A549 (cell line): ENCODE measurements around the genes LGALS9C, FOXO3B and SLC47A1.

DNA sequence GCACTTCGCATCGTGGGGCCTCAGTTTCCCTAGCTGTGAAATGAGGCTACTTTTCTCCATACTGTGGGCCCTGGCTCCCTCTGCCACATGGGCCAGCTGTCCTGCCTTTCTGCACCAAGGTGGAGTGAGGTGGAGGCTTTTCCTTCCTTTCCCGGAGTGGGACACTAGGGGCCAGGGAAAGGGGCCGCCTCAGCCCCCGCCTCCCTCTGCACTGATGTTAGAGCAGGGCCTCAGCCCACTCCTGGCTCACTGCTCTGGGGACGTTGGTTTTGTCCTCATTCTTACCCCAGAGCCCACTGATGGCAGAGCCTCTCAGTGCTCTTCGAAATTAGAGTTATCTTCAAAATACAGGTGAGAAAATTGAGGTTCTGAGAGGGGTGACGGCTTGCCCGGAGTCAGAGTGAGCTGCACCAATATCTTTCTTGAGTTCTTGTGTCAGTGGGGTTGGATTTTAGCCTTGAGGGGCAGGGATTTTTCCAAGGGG is 1.2 kb downstream of the LLGL1 start:
- PRO-cap, result no peak
CAGE:
- cytosol, long polyA plus RNA, result no peak
- long polyA plus RNA, result no peak
- nucleus, long polyA plus RNA, result no peak

GRCh38 chr17:18235434-18236229 is 10.2 kb downstream of the LLGL1 start:
- PRO-cap, result no peak
CAGE:
- cytosol, long polyA plus RNA, result no peak
- long polyA plus RNA, result no peak
- nucleus, long polyA plus RNA, result no peak

DNA sequence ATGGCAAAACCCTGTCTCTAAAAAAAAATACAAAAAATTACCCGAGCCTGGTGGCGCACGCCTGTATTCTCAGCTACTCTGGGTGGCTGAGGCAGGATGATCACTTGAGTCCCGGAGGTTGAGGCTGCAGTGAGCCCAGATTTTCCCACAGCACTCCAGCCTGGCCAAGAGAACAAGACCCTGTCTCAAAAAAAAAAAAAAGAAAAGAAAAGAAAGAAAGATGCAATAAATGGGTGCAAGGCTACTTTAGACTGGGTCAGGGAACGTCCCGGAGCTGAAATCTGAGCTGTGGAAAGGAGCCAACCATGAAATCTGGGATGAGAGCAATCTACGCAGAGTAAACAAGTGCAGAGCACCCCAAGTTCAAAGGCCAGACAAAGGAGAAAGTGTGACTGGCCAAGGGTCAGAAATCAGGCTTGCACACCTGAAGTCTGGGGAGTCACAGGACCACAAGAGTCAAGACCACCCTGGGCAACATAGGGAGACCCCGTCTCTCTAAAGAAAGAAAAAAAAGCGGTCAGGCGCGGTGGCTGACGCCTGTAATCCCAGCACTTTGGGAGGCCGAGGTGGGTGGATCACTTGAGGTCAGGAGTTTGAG is 2.9 kb downstream of the SHMT1 start:
- PRO-cap, result no peak
CAGE:
- cytosol, long polyA plus RNA, result no peak
- long polyA plus RNA, result no peak
- nucleus, long polyA plus RNA, result no peak

DNA sequence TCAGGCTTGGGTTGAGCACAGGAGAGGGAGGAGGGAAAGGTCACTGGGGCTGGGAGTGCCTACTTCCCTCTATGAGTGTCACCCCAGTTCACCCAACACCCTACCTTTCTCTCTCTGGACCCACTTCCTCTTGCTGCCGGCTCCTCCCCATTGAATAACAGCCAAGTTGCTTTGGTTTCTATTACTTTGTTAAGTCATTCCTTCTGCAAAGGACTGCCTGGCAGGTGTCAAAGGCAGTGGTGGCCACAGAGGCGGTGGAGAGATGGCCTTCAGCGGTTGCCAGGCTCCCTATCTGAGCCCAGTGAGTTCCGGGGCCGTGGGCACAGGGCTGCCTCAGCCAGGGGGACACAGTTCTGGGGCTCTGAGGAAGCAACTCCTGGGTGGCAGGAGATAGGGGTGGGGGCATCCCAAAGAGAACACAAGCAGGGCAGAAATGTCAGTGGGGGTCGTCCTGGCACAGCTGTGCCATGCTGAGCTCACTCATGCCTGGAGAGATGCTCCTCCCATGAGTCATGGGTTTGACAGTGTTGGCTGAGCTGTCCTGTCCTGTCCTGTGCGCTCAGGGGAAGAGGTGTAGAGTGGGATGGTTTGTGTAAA is at the start of gene LGALS9C:
Gene LGALS9C (plus strand): TSS at position 197 of the 597 bp plus-strand sequence.
- PRO-cap, result no peak
CAGE:
- cytosol, long polyA plus RNA, result no peak
- long polyA plus RNA, result no peak
- nucleus, long polyA plus RNA, result no peak

GRCh38 chr17:18624934-18626188 is 18.8 kb downstream of the TBC1D28 start:
- PRO-cap, result no peak
CAGE:
- cytosol, long polyA plus RNA, result no peak
- long polyA plus RNA, result start-site peak on the minus strand at chr17:18625591-18625608, 84 and 30 reads in 2 replicates
- nucleus, long polyA plus RNA, result no peak

GRCh38 chr17:18673109-18673308 is 9.1 kb downstream of the FOXO3B start:
- PRO-cap, result no peak
CAGE:
- cytosol, long polyA plus RNA, result no peak
- long polyA plus RNA, result no peak
- nucleus, long polyA plus RNA, result no peak

DNA sequence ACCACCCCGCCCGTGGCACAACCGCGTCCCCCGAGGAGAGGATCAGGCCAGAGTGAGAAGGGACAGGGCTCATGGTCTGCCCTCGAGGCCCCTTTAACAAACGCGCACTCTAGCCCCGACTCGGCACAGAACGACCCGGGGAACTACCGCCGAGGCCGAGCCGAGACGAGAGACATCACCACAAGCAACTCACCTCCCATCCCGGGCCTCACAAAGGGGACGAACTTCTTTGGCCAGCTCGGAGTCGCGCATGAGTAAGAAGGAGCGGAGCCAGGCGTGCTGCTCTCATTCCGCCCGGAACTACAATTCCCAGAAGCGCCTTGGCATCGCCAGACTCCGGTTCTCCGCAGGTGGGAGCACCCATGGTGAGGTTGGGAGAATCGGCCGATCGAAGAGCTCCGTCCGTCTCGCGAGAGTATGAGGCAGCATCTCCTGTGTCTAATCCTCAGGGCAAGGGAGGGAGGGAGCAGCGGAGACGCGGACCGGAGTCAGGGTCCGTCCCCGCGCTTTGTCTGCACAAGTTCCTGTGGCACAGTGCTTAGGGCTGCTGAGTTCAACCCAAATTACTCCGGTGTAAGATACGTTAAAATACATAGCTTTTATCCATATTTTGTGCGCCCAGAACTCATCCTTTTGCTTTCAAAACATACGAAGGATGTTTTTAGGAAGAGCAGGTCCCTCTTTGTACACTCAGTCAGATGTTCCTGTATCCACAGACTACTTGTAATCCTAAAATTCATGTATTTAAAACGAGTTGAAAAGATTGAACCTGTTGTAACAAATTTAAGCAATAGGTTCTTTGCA is at the start of gene FOXO3B:
Gene FOXO3B (minus strand): TSS at position 304 of the 804 bp plus-strand sequence.
- PRO-cap, result no peak
CAGE:
- cytosol, long polyA plus RNA, result no peak
- long polyA plus RNA, result no peak
- nucleus, long polyA plus RNA, result no peak

GRCh38 chr17:18988376-18989238 is 16.0 kb downstream of the FAM83G start:
- PRO-cap, result no peak
CAGE:
- cytosol, long polyA plus RNA, result no peak
- long polyA plus RNA, result no peak
- nucleus, long polyA plus RNA, result no peak

GRCh38 chr17:19346599-19347284 is 15.8 kb downstream of the B9D1 start:
- PRO-cap, result no peak
CAGE:
- cytosol, long polyA plus RNA, result no peak
- long polyA plus RNA, result no peak
- nucleus, long polyA plus RNA, result no peak

DNA sequence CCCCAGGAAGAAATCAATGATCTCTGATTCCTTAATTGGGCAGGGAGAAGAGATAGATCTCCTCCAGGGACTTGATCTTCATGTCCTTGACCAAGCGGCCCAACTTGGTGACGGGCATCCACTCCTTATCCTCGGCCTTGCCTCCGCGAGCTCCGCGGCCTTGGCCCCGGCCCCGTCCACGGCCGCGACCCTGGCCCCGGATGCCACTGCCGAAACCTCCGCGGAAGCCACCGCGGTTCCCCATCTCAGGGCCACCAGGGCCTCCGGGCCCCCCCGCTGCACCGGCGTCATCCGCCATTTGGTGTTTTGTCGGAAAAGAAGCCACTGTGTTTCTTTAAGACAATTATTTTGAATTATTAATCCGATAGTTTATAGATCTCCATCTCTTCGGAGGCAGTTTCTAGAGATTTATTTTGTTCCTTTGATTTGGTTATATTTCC is 35.5 kb downstream of the RNF112 start:
- PRO-cap, result unidirectional peak, minus-strand start at position 322 of the sequence
CAGE:
- cytosol, long polyA plus RNA, result no peak
- long polyA plus RNA, result no peak
- nucleus, long polyA plus RNA, result no peak

- PRO-cap, result no peak
CAGE:
- cytosol, long polyA plus RNA, result no peak
- long polyA plus RNA, result start-site peak on the plus strand at chr17:19533802-19533945, 80 and 59 reads in 2 replicates
- nucleus, long polyA plus RNA, result no peak
Measured at GRCh38 chr17:19533530-19534039, at the start of gene SLC47A1. Gene SLC47A1 (plus strand): TSS chr17:19533854.

DNA sequence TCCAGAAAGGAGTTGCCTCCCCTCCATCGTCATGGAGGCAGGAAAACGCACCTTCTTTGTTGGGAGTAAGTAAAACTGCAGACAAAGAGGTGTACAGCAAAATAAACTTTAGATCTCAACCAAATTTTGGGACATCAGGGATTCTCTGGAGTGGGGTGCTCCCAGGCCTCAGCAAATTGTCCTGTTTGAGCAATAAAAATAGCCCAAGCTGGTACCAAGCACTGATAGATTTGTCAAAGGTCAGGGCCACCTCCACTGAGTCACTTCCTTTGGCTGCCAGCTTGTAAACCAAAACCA is 1.6 kb upstream of the ALDH3A2 start:
- PRO-cap, result no peak
CAGE:
- cytosol, long polyA plus RNA, result no peak
- long polyA plus RNA, result no peak
- nucleus, long polyA plus RNA, result start-site peak on the minus strand centred at position 178 of the sequence, 33 bp wide, 12 and 23 reads in 2 replicates

DNA sequence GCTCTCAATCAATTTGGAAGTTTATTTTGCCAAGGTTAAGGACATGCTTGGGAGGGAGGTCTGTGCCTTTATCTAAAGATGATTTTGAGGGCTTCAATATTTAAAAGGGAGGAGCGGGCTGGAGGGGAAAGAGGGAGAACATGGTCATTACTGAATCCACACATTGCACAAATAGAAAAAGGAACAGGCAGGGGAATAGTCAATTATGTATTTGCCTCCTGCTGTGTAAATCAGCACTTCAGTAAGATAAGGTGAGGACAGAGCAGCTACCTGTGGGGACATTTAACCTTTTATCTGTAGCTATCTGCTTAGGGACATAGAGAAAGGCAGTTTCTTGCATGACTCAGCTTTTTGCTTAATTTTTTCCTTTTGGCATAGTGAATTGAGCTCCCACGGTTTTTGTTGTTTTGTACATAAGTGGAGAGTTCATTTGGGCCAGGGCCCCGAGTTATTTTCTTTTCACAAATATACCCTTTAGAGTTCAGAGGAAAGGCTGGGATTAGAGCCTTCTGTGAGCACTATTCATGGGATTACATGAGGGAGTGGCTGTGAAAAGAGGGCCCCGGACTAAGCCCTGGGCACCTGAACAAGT is 1.2 kb upstream of the ALDH3A2 start:
- PRO-cap, result no peak
CAGE:
- cytosol, long polyA plus RNA, result no peak
- long polyA plus RNA, result no peak
- nucleus, long polyA plus RNA, result no peak

DNA sequence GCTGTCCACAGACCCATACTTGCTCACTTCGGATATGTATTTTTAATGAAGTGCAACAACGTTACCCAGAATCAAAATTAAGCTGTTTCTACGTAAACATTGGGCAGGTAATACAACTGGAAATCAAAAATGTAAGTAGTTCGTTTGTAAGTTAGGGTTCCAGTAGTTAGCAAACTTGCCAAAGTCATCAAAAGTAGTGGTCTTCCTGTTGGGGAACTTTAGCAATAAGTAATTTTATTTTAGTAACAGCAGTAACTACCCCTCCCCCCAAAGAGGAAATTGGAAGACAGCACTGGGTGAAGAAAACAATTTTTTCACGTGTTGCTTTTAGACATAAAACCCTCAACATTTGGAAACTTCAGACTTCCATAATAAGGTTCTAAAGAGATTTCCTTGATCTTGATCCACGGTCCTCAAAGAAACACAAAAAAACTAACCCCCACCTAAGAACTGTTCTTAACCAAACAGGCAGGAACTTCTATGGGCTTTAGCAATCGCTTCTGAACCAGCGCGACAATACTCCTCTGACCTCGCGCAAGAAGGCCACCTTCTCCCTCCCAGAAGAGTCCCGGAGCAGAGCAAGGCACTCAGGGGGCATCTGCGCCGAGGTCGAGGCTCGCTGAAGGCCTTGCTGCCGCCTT is 639 bp downstream of the AKAP10 start:
- PRO-cap, result no peak
CAGE:
- cytosol, long polyA plus RNA, result no peak
- long polyA plus RNA, result no peak
- nucleus, long polyA plus RNA, result no peak

GRCh38 chr17:20155380-20156160 is 146.4 kb downstream of the SPECC1 start:
- PRO-cap, result bidirectional peak, plus-strand start at chr17:20156072, minus-strand start at chr17:20155790
CAGE:
- cytosol, long polyA plus RNA, result no peak
- long polyA plus RNA, result no peak
- nucleus, long polyA plus RNA, result start-site peak on the plus strand at chr17:20156044-20156081, 39 and 28 reads in 2 replicates

DNA sequence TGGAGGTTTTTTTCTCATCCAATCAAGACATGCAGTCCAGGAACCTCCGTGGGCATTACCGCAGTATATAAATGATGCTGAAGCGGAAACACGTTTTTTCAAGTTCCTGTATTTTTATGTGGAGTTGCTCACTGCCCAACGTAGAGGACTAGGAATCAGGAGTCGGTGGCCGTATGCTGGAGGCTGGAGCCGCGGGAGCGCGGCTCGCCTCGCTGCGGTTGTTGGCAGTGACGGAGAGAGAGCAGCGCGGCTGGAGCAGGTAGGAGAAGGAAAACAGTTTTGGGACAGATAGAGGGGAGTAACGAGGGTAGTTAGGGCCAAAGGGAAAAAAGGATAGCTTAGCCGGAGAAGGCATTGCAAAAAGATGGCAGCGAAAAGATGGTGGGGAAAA is 174.4 kb downstream of the USP22 start:
- PRO-cap, result no peak
CAGE:
- cytosol, long polyA plus RNA, result no peak
- long polyA plus RNA, result no peak
- nucleus, long polyA plus RNA, result no peak

- PRO-cap, result no peak
CAGE:
- cytosol, long polyA plus RNA, result no peak
- long polyA plus RNA, result no peak
- nucleus, long polyA plus RNA, result no peak
Measured at GRCh38 chr17:20957890-20958196, 85.0 kb downstream of the USP22 start.

DNA sequence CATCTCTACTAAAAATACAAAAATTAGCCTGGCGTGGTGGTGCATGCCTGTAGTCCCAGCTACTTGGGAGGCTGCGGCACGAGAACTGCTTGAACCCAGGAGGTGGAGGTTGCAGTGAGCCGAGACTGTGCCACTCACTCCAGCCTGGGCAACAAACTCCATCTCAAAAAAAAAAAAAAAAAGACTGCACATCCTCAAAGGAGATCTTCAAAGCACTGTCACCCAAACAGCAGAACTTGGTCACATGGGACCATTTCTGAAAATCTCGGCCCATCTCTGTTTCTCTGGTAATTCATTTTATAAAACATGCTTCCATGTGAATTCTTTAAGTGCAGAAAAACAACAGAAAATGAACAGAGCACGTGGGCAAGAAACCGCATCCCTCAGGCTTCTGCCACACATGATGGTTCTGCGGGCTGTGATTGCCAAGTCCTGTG is 41.9 kb downstream of the USP22 start:
- PRO-cap, result no peak
CAGE:
- cytosol, long polyA plus RNA, result no peak
- long polyA plus RNA, result no peak
- nucleus, long polyA plus RNA, result no peak

DNA sequence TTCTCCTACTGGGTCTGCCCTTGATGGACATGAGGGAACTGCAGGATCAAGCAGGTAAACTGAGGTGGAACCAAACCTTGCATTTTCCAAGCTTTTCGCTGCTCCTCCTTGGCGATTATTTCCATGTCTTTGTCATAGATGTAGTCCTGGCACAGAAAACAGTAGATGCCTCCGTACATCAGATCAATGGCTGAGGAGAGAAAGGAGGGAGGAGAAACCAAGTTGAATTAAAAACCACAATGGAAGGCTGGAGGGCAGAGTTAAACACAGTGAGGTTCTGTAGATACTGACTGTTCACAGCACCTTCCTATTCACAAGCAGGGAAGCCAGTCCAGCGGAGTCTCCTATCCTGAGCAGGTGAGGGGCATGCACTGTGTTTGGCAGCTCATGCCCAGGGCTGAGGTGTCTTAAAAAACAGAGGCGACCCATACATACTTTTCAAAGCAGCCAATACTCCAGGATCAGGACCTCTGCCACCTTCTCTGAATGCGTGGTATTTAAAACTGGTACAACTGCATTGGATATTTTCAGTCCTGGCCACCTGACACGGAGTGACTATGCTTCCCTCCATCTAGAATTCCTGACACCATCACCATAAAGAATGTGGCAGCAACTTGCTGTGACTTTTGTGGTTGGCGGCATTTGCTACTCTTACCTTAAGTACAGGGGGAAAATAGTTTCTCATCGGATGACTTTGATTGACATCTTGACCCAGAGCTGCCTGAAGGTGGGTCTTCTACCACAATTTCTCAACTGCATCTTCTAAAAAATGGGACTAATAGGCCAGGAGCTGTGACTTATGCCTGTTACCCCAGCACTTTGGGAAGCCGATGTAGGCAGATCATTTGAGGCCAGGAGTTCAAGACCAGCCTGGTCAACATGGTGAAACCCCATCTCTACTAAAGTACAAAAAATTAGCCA is 21.5 kb downstream of the USP22 start:
- PRO-cap, result no peak
CAGE:
- cytosol, long polyA plus RNA, result no peak
- long polyA plus RNA, result no peak
- nucleus, long polyA plus RNA, result no peak

DNA sequence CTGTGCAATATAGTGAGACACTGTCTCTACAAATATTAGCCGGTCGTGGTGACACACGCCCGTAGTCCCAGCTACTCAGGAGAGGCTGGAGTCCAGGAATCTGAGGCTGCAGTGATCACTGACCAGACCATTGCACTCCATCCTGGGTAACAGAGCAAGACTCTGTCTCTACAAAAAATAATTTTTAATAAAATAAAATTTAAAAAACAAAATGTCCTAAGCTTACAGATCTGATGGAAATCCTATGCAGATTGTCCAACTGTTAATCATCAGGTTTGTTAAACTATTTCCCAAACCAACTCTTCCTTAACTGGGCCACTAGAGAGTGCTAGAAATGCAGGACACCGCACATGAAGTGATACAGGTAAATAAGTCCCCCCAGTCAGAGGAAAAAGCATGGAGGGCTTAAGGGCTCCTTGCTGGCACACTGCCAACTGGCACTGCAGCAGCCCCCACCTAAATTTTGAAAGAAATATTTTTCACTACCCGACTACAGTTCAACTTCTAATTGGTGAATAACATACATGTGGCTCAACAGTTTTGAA is 2.7 kb downstream of the USP22 start:
- PRO-cap, result no peak
CAGE:
- cytosol, long polyA plus RNA, result no peak
- long polyA plus RNA, result no peak
- nucleus, long polyA plus RNA, result no peak